Heart (tissue), 3 donors: ENCODE measurements around a stretch of chr2.

DNA sequence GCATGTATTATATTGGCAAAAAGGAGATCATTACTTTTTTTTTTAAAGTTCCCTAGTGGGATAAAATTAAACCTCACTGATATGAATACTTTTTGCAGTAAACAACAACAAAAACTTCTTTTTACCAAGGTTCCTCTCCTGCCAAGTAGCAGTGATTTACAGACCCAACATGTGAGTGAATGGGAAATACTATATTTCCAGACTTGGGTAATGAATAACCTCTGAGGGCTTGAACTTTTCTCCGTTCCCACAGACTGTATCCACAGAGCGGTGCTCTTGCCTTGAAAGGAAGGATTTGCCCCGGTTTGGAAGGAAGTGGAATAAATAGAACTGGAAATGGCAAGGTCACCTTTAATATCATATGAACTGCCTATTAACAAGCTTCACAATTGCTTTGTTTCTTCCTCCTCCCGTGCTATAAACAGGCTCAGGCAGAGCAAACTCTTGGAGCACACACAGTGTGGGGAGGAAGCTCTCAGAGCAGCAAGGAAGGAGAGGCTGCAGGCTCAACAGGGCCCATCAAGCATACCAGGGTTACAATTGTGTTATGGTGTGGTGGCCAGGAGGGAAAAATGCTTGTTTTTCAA lies 28.5 kb upstream of the DARS1 start:
- RAMPAGE, long total RNA, 2 experiments: no peak in any of the 2 experiments

DNA sequence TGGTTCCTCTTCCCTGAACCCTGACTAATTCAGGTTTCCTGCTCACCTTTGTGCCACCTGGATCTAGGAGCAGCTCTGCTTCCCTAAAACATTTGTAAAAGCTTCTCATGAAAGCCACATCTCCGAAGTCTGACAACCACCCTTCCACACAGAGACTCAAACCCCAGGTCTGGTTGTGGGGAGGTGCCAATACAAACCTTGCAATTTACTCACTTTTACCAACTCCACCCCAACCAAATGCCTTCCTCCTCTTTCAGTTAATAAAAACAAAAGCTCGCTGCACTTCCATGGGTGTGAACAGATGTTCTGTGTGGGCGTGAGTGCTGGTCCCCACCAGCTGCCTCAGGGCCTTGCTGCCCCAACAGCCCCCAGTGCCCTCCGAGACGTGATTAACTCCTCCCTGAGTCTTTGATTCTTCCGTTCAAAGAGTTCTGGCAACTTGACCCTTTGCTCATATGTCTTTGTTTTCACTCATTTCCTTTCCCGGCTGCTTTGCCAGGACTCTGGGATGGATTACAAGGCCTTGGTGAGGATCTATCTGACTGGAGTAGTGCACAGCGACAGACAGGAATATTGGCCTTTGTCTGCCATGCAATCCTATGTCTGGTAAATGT lies 258.8 kb upstream of the CXCR4 start:
- RAMPAGE, long total RNA, 2 experiments: no peak in any of the 2 experiments

DNA sequence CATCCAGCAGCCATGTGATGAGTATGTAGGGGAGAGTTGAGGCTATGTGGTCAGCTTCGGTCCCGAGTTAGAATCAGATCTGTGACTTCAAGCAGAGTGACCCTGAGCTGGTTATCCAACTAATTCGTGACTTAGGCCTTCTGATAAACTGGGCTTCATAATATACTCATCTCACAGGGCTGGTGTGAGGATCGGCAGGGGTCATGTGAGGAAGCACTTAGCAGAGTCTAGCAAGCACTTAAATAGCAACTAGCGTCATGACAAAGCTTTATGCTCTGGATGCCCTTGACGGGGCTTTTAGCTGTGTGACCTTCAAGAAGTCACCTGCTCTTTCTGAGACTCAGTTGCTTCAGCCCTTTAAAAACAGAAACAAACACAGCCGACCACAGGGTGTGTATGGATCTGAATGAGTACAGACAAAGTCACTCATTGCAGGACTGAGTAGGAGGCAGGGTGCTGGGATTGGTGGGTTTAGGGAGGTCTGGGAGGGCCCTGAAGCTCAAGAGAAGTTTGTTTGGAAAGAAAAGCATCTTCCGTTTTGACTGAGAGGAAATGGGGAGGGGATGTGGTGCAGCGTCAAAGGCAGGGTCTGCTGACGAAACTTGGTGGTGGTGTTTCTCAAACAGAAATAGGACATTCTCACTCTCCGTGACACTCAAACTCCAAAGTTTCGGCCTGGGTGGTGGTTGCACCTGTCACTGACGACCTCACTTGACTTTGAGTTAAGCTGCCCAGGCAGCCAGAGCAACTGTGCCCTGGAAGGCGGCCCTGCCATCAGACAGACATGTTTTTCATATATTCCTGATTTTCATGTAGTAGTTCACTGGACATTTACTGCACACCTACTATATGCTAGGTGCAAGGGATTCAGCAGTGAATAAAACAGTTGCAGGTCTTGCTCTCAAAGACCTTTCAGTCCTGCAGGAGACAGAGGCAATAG lies 264.2 kb upstream of the CXCR4 start:
- RAMPAGE, long total RNA, 2 experiments: no peak in any of the 2 experiments

DNA sequence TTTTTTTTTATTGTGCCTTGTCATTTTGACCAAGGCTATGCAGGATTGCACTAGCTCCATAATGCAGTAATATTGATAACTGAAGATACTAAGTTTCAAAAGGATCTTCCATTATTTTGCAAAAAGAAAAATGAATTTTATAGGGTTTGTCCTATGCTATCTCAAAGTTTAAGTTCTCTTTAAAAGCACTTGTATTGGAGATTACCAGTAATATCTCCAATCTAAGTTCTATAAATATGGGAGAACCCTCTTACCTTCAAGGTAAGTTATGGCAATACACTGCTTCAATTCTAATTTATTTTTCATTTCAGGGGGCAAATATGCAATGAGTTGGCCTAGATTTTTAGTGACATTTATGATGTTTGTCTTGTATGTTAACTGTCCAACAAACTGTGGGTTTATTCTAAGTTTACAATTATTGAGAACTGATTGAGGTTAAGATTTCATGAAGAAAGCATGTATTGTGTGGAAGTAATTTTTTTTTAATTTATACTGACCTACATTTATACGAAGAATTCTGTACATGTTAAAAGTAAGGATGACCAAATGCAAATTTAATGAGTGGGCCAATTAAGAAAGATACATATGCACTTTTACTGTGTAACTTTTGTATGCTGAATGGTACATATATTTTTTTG lies 67.9 kb downstream of the SPOPL start:
- RAMPAGE, long total RNA, 2 experiments: no peak in any of the 2 experiments

DNA sequence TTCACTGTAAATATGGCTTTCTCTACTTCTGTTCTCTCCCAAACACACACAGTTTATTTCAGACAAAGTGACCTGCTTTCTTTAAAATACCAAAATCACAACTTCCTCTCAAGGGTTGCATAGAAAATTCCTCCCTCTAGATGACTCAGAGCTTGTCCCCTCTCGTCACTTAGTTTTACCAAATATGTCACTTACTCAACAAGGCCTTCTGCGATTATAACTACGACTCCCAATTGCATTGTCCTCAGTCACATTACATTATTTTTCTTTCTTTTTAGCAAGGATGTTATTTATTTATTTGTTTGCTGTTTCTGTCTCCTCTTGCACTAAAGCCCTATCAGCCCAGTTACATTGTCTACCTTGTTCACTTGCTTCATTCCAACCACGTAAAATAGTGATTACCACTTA lies 9.4 kb downstream of the LRP1B start:
- RAMPAGE, long total RNA, 2 experiments: no peak in any of the 2 experiments

GRCh38 chr2:143150270-143150772 lies 21.1 kb downstream of the ARHGAP15 start:
- RAMPAGE, long total RNA, 2 experiments: no peak in any of the 2 experiments

DNA sequence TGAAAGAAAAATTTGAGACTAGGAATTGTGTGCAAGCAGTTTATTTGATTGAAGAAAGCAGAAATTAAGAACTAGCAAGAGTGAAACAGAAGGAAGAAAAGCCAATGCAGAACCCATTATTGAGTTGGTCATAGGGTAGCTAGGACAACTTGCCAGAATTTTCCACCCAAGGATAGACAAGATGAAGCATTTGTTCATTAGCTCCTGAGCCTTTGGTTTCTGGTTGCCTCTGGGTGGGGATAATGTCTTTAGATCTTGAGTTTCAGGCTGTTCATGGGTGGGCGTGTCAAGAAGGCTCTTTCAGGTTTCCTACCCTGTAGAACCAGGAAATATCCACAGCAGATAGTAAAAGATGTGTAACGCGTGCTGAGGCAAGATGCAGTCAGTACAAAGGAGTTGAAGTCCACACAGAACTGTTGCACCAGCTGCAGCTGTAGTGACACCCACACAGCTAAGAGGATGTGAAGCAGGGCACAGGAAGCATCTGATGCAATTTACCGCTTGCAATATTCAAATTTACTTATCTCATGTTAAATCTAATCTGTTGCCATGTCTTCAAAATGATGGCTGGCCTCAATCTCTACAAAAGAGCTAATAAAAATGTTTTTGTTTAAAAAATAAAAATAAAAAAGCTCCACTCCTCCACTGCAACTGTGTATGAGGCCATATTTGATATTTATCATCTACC lies 132.7 kb downstream of the ARHGAP15 start:
- RAMPAGE, long total RNA, 2 experiments: no peak in any of the 2 experiments

DNA sequence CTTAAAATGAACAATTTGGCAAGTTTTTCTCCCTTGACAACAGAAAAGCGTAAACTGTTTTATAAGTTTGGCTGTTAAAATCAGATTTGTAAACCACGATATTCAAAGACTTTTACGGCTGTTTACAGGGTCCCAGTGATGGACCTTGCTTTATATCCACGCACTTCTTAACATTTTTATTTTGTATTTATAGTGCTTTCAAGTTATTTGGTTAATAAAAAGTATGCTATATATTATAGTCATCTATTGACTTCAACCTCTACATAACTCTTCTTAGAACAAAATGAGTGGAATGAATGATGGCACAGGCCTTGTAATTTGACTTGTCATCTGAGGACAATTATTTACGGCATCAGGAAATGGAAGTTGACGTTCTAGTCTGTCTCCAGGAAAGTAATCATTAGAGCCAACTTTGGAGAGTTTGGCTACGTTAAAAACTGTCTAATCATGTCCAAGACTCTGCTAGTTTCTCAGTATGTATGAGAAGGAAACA lies 353.4 kb downstream of the ARHGAP15 start:
- RAMPAGE, long total RNA, 2 experiments: no peak in any of the 2 experiments

DNA sequence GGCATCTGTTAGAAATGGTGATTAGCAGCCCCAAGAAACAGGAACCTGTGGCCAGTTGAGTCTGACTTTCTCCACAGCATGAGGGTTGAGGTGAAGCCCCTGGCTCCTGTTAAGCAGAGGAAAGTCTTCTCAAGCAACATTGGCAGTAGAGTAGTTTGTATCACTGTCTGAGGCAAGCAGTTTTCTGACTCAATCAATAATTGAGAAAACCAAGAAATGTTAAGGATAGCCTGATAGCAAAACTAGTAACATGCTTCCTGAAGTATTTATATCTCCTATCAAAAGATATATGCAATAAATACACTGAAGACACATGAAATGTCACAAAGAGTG lies 389.7 kb downstream of the GTDC1 start:
- RAMPAGE, long total RNA, 2 experiments: no peak in any of the 2 experiments

- RAMPAGE, long total RNA, 2 experiments: no peak in any of the 2 experiments
Measured at GRCh38 chr2:143946362-143947541, 385.6 kb downstream of the GTDC1 start.

GRCh38 chr2:144240991-144241474 lies 91.3 kb downstream of the GTDC1 start:
- RAMPAGE, long total RNA, 2 experiments: no peak in any of the 2 experiments

GRCh38 chr2:144332848-144333306 lies 565 bp upstream of the GTDC1 start:
- RAMPAGE, long total RNA, 2 experiments: no peak in any of the 2 experiments

DNA sequence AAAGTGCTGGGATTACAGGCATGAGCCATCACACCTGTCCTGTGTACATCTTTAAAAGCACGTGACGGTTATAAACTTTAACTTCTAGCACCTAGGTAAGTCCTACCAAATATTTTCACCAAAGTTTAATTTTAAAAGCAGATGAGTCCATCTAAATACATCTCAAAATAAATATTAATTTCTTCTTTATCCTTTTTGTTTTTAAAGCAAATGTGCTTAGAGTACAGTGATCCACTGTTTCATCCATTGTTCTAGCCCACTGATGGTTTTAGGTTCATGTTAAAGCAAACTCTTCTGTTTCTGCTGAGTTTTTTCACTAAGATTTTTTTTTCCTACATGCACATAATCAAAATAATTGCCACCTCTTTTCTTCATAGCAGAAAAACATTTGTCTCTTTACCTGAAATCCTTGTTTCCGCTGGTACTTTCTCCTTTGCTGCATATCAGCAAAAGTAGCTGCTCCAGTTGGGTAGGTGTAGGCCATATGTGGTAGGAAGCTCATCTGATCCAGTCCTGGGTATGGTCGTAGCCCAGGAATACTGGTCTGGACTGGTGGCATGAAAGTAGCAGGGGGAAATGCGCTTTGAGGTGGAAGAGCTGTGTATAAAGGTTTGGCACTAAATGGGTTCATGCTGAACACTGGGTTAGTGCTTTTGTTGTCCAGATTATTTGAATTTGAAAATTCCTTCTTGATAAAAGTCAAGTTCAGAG lies 65.7 kb upstream of the GTDC1 start:
- RAMPAGE, long total RNA, 2 experiments: no peak in any of the 2 experiments

GRCh38 chr2:144403700-144404512 lies 71.6 kb upstream of the GTDC1 start:
- RAMPAGE, long total RNA, 2 experiments: no peak in any of the 2 experiments

DNA sequence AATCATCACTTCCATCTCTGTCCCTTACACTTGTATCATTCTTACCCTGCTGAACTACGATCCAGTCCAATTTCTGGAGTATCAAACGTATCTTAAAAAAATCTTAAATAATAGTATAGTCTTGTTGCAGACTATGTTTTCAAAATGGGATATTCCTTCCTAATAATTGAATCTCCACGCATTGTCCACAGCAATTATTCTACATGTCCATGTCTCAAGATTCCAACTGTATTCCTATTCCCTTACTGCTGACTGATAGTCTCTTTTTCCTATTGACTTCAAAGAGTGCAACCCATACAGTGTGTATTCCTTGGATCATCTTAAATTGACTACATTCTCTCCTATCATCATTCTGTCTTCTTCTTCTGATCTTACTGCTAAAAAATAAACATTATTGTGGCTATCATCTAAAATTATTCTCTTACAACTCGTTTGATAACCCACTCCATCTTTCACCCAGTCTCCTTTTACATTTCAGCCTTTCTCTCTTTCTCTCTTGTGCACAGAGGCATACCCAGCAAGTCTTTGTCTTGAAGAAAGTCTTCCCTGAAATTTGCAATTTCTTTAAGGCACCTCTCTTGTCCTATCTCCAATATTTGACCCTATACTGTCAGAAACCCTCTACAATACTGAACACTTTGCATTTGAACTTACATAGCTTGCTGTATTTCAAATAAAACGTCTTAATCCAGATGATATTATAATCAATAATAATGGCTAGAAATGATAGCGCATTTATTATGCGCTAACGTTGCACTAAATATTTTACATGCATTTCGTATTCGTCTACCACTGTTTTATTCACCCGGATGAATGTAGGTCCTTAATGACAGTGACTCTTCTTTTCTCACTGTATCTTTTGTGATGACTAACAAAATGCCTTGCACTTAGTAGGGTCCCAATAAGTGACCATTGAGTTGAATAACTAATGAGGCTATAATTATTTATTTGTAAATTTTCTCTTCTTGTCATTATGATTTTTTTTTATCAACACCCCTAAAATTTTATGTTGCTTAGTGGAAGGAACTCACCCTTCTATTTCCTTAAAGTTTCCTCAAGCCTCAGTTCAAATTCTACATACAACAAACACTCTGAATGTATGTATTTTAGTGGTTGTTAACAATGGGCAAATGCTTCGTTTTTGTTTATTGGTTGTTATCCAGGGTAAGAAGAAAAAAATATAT lies 84.3 kb upstream of the GTDC1 start:
- RAMPAGE, long total RNA, 2 experiments: no peak in any of the 2 experiments

DNA sequence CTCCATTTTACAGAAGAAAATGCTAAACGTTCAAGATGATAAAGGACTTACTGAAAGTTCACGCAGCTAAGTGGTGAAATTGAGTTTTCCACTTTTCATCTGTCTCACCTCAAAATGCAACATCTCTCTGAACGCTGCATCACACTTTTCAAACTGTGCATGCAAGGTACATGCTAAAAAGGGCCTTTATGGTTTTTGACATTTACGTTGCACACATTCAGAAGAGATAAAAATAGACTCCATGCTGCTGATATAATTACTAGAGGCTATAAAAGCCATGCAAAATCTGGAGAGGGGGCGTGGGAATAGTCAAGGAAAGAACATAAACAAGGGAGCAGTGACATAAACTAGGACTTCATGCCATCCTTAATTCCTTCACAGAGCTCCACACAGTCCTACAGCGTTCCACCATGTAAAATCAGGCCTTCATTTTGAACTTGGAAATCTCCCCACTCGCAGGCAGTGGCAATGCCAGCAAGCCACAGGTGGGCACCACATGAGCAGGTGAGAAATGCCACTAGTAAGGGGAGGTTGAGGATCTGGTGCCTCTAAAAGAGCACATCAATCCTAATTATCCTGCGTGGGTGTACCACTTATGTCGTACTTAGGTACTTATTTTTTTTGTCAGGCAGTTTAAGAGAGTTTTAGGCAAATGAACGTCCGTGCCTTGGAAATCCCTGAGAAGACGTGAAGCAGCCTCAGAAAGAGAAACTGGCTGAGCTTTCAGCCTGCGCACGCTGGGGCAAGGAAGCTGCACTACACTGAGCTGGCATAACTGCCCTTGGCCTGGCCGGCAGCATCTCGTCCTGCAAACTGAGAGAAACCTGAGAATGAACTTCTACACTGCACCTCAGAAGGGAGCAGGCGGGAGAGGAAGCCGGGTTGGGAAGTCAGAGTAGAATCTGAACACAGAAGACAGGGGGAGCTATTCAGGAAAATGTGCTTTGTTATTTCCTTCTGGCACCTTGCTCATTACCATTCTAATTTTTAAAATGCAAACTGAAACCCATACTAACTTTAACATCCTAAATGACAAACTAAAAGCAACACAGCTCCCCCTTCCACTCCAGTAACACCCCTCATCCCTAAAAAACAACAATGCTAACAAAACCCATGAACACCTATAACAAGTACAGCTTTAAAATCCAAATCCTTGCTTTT lies 71.2 kb downstream of the ZEB2 start:
- RAMPAGE, long total RNA, 2 experiments: no peak in any of the 2 experiments

DNA sequence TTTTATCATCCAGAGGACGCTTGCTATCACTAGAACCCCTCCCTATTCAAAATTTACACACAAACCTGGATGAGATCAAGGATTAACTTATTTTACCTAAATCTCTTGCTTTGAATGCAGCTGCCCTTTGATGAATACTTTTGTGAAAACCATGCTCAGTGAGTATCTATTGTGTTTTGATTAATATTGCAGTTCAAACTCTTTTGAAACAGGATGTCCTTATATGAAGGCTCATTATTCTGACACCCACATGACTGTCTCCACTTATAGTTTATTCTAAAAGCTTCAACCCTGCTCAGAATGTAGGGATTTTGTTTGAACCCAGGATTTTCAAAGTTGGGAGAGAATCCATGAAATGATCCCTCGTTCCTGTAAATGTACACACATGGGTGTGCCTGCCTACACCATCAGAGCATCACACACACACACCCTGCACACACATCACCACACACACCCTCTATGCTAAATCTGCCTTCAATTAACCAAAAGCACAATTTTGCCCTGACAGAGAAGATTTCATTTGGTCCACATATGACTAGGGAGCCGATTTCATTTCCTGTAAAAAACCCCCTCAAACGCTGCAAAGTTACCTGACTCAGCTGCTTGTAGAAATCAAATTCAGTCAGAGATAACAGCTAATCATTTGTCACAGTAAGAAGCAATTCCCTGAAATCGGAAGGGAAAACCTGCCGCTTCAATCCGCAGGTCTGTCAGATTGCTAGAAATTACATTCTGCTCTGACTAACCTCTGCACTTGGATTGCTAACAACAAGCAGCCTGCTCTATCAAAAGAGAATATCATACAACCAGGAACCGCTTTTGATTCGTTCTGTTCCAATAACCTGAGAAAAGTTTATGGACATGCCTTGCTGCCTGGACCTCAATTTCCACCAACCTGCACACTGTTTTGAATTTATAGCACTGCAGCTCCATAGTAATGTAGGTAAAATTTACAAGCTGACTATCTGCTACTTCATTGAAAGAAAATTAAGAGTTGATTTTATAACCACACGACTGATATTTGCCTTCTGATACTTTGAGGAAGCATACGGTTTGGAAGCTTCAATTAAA lies 65.1 kb downstream of the ZEB2 start:
- RAMPAGE, long total RNA, 2 experiments: no peak in any of the 2 experiments

DNA sequence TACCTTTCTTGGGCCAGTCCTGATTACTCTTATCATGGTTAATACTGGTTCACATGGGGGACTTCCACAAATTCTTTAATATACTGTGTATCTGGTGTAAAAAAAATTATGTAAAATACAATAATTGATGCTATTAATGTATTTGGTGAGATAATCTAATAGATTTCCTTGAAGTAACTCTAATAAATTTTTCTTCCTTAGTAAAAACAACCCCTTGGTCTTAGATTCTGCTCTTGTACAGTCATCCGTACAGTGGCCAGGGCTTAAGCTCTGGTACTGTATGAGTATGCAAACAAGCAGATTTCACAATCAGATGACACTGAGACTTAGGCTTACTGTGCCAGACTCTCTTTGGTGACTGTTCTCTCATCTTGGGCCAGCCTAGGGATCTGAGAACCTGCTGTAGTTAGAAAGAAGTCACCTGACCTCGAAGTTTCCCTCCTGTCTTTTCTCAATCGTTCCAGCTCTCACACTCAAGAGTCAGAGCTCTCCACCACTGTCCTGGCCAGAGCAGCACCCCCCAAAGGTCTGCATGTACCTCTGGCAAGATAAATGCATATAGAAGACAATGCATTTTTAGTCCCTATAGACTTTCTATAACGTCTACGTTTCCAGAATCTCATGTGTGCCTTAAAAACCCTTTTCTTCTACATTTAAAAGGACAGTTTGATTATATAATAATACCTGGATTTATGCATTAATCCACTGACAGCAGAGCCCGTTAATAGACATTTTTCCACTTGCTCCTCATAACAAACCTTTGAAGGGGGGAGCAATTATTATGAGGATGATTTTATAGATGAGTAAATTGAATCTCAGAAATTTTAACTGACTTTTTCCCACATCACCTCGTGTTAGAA lies 63.2 kb downstream of the ZEB2 start:
- RAMPAGE, long total RNA, 2 experiments: no peak in any of the 2 experiments

- RAMPAGE, long total RNA, 2 experiments: no peak in any of the 2 experiments
Measured at GRCh38 chr2:144501236-144501624, 18.7 kb downstream of the ZEB2 start.

DNA sequence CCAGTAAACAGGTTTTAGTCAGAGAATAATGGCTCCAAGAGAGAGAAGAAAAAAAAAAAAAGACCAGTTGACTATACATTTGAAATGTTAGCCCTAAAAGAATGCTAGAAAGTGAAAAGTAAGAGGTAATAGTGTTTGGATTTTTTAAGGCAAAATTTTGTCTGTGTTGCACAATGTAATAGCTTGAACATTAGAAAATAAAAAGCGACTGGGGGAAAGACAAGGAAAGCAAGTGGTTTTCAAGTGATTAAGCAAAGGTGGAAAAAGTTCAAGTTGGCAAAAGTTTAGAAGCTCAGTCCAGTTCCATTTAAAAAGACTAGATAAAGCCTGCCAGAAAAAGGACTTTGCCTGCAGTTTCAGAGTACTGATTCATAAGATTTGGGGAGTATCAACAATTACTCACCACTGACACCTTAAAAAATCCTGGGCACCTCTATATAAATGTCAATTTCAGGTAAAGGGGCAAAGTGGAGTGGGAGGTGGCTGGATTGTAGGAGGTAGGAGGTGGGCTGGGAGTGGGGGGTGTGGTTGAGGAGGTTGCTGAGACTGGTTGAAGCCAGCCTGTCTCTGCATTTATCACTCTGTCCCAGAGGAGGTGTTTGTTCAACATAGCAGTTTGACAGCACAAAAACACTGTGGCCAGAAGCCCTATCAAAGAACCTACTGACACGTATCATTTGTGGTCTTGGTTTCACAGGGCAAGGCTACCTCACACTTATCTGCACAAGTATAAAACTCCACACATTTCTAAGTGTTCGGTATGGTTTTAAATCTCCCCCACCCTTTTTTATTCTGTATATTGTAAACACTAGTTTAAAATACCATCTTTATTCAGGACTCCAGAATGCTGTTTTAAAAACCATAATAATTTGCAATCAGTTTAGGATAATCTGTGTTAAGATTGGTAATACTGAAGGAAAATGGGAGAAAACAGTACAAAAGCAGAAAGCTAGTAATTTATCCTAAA lies 14.5 kb downstream of the ZEB2 start:
- RAMPAGE, long total RNA, 2 experiments: no peak in any of the 2 experiments